Placental epithelial cell (primary cell): ENCODE measurements around a stretch of chr2.

- CAGE, long polyA plus RNA, result no peak
Measured at GRCh38 chr2:196162379-196163110, 8.8 kb downstream of the STK17B start.

DNA sequence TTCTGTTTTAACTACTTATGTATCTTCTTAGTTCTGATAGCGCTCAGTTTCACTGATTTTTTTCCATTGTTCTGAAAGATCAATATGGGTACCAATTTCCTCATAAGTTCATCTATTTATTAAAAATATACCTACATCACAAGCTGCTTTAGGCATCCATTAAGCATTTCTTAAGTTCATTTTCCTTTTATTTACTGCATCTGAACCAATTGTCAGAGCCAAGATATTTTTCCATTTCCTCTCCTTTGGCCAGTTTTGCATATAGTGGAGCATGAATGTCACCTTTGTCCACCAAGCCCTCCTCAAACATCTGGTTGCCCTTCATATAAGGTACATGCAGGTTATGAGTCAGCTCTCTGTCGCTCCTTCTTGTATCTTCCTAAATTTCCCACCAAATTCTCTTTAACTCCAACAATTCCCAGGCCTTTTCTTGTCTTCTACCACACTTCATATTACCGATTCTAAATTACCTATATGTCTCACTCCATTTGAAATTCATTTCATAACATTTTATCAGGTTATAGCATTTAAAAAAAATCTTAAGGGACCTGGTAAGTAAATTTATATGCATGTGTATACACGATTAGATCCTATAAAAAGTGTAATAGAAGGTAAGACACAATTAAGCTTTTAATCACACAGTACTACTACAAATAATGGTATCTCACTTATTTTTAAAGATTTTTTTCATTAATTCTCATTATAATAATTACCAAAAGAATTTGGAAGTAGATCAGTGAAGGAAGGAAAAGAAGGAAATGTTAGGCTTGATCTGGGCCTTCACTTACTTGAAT, 5.2 kb downstream of the STK17B start:
- CAGE, long polyA plus RNA, result no peak

GRCh38 chr2:196171996-196172437, 639 bp upstream of the STK17B start:
- CAGE, long polyA plus RNA, result no peak

DNA sequence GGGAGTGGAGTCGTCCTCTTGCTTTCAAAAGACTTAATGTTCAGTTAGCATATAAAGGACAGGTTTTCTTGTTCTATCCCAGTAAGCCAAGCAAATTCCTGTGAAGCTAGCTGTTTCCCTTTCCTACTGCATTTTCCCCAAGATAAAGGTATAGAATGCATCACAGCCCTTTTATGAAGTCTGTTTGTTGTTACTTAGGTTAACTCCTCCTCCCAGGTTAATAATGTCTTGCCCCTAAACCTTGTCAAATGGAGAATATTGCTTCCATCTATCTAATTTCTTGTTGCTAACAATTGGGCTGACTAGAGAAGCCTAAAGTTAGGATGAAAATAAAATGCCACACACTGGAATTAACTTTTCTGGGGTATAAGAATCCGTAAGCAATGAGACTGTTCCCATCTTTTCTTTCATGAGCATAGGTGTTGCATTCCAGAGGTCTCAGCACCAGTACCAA, 1.1 kb upstream of the STK17B start:
- CAGE, long polyA plus RNA, result no peak

DNA sequence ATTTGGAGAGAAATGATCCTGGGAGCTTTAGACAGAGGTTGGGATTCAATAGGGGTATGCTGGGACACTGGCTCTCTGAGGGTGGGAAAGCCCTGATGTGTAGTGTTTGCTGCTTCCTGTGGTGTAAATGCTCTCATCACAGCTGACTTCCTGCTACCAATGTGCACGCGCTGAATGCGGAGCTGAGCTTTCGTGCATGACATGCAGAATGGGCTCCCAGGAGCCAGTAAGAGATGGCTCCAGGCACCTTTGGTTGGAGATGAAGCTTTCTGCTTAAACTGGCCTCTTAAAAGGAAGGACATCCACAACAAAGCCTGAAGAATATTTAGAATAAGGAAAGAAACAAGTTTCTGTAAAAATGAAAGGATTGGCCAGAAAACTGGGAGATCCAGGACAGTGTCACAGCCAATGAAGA, 177.9 kb downstream of the HECW2 start:
- CAGE, long polyA plus RNA, result no peak

DNA sequence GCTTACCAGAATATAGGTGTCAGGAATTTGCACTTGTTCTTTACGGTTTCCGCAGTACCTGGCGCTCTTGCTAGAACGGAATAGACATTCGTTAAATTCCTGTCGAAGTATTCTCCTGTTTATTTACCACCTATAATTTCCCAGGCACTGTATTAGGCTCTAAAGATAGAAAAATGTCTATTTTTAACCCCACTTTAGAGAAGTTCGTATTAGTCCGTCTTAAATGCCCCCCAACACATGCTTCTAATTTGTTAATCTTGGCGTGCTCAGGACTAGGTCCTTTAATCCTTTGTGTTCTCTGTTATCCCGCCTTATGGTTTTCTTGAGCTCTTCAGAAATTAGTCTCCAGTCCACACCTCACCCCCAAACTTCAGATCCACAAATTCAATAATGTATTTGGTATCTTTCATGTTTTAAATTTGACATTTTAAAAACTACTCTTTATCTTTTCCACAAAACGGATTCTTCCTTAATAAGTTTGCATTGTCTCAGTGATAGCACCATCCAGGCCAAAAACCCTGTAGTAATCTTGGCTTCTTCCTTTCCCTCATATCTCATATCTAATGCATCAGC, 711 bp downstream of the CCDC150 start:
- CAGE, long polyA plus RNA, result no peak

GRCh38 chr2:196801635-196802234, 2.3 kb upstream of the GTF3C3 start:
- CAGE, long polyA plus RNA, result no peak

GRCh38 chr2:196905383-196905735, 21.1 kb downstream of the PGAP1 start:
- CAGE, long polyA plus RNA, result no peak

DNA sequence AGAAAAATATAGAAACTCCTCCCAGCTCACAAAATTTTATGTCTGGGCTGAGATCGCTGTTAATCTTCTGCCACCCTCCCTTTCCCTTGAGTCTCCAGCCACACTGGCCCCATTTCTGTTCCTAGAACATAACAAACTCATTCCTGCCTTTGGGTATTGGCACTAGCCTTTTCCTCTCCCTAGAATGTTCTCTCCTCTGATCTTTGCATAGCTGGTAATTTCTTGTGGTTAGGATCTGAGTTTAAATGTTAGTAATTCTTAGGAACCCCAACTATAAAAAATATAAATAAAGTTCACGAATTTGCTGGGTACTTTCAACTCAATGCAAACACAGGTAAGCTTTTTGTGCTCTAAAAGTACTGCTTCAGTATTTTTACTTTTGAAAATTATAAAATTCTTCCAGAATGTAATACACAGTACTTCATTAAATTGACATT, 56.8 kb upstream of the PGAP1 start:
- CAGE, long polyA plus RNA, result no peak

- CAGE, long polyA plus RNA, result no peak
Measured at GRCh38 chr2:197010153-197010405, 83.6 kb upstream of the PGAP1 start.

DNA sequence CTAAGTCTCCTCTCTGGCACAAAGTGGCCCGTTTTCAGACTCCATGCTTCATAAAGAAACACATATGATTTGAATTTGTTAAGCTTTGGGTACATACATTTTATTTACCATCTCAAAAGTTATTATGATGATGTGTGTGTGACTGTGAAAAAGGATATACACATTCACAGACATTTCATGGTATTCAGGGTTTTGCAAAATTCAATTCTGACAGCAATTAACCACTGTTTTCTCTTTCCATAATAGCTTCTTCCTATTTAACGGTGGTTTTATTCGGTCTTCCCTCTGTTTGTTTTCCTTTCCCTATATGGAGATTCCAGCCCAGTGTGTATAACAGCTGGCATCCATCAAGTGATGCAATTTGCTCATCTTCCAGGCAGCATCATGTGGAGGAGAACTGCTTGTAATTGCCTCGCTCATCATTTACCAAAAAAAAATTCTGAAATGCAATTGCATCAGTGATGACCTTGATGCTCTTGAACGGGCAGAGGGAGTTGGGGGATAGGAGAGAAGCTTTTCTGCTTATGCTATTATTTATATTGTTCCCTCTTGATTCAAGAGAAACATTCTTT, 165.9 kb upstream of the PGAP1 start:
- CAGE, long polyA plus RNA, result no peak

GRCh38 chr2:197191803-197192490, 118.6 kb downstream of the ANKRD44 start:
- CAGE, long polyA plus RNA, result no peak

- CAGE, long polyA plus RNA, result no peak
Measured at GRCh38 chr2:197196732-197197246, 113.8 kb downstream of the ANKRD44 start.

GRCh38 chr2:197205457-197206445, 104.8 kb downstream of the ANKRD44 start:
- CAGE, long polyA plus RNA, result no peak

DNA sequence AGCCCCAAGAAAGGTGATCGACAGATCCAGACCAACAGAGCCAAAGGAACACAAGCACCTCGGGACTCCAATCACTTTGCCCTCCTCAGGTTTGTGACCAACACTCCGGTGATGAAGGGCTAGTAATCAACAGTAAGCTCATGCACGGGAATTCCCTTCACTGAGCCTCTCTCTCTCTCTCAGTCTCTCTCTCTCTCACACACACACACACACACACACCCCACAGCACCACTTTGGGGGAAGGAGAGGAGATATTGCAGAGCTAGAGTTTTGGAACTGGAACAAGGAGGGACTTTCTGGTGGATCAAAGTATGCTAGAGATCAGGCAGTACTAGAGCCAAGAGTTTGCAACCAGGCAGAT, 98.7 kb downstream of the ANKRD44 start:
- CAGE, long polyA plus RNA, result no peak

DNA sequence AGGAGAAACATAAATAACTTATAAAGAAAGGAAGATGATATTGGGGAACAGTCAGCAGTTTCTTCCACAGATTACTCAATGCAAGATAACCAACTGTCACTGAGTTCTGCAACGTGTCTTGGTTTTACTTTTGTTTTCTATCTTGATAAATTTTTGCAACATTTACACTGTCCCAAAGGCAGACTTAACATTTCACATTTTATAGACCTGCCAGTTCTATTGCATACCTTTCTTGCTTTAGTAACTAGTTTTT, 71.1 kb downstream of the ANKRD44 start:
- CAGE, long polyA plus RNA, result no peak

GRCh38 chr2:197309388-197309609, 1.3 kb downstream of the ANKRD44 start:
- CAGE, long polyA plus RNA, result no peak

GRCh38 chr2:197893792-197894233, 89.4 kb downstream of the PLCL1 start:
- CAGE, long polyA plus RNA, result no peak

DNA sequence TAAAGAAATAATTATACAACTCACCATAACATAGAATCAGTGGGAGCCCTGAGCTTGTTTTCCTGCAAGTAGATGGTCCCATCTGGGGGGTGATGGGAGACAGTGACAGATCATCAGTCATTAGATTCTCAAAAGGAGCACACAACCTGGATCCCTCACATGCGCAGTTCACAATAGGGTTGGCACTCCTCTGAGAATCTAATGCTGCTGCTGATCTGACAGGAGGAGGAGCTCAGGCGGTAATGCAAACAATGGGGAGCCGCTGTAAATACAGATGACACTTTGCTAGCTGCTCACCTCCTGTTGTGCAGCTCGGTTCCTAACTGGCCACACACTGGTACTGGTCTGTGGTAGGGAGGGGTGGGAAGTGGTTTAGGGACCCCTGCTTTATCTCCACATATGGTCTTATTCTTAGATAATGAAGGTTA, 506.6 kb downstream of the PLCL1 start:
- CAGE, long polyA plus RNA, result no peak

DNA sequence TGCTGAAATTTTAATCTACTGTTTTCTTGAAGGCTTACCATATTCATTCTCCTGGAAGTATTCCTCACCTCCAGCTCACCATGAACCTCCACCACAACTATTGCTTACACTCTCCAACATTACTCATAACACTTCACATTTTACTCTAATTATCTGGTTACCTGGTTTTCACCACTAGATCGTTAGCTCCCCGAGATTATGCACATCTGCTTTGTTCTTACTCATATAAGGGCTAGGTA, 110.2 kb downstream of the SATB2 start:
- CAGE, long polyA plus RNA, result no peak